Calu3 (cell line): Measurements from ENCODE around the genes ASTN2, MEGF9 and CNTRL.

DNA sequence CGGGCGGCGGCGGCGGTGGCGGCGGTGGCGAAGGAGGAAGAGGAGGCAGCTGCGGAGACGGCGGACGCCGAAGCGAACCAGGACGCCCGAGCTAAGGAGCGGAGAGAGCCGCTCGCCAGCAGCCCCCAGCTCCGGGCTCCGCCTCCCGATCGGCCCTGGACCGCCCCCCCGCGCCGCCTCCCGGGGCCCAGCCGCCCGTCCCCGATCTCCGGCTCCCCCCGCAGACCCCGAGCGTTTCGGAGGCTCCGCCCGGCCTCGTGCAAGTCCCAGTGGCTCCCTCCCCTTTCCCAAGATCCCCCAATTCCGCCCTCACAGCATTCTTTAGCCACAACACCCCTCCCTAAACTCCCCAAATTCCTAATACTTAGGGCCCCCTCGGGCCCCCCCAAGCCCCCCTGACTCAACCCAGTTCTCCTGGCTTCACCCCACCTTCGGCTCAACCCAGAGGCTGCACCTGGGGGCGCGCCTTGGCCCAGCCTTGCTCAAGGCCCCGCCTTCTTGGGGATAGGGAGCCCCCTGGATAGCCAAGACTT lies at the start of gene ASTN2:
ASTN2 (minus strand) TSS at position 97 of the 533 bp plus-strand sequence.
- PRO-cap: no peak

GRCh38 chr9:117516514-117517332 lies 101.9 kb upstream of the ASTN2 start:
- PRO-cap: no peak

DNA sequence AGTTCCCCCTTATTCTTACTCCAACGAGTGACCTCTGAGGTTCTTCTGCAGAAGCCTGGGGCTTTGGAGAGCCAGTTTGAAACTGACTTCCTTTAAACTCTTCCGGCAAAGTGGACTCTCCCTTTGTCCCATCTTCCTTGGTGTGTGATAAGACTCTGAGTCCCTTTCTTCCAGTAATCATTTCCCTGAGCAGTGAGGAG lies 137.6 kb upstream of the ASTN2 start:
- PRO-cap: no peak

- PRO-cap: no peak
These were observed 61.7 kb upstream of the TLR4 start for GRCh38 chr9:117642540-117642948.

DNA sequence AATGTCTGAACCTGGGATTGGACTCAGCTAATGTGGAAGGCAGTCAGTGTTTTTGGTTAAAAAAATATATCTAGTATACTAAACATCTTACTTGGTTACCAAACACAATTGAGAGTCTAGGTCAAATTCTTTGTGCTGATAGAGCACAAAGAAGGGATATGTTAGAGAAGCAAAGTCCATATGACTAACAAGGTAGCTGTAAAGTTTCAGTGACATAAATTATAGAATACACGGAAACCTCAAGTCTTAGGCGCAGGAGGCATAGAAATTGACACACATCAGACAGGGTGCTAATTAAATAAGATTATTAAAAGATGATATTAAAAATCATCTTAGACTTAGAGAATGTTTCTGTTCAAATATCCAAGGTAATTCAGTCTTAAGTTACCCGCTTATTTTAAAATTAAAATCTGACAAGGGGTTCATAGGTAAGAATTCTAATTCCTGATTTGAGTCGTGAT lies 718.4 kb downstream of the TLR4 start:
- PRO-cap: no peak

DNA sequence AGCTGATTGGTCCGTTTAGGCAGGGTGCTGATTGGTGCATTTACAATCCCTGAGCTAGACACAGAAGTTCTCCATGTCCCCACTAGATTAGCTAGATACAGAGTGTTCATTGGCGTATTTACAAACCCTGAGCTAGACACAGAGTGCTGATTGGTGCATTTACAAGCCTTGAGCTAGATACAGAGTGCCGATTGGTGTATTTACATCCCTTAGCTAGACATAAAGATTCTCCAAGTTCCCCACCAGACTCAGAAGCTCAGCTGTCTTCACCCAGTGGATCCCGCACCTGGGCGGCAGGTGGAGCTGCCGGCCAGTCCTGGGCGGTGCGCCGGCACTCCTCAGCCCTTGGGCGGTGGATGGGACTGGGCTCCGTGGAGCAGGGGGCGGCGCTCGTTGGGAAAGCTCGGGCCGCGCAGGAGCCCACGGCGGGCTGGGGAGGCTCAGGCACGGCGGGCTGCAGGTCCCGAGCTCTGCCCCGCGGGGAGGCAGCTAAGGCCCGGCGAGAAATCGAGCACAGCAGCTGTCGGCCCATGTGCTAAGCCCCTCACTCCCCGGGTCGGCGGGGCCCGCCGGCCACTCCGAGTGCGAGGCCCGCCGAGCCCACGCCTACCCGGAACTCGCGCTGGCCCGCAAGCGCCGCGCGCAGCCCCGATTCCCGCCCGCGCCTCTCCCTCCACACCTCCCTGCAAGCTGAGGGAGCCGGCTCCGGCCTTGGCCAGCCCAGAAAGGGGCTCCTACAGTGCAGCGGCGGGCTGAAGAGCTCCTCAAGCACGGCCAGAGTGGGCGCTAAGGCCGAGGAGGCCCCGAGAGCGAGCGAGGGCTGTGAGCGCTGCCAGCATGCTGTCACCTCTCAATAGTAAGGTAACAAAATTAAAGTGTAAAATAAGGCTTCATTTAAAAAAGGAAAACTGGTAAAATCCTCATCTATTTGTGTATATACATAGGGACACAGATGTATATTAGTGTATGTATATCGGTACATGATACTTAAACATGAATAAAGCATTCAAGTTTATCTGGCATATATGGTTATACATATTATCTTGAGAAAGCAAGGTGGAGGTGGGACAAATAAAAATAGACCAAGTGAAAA lies 560.0 kb downstream of the BRINP1 start:
- PRO-cap: no peak

DNA sequence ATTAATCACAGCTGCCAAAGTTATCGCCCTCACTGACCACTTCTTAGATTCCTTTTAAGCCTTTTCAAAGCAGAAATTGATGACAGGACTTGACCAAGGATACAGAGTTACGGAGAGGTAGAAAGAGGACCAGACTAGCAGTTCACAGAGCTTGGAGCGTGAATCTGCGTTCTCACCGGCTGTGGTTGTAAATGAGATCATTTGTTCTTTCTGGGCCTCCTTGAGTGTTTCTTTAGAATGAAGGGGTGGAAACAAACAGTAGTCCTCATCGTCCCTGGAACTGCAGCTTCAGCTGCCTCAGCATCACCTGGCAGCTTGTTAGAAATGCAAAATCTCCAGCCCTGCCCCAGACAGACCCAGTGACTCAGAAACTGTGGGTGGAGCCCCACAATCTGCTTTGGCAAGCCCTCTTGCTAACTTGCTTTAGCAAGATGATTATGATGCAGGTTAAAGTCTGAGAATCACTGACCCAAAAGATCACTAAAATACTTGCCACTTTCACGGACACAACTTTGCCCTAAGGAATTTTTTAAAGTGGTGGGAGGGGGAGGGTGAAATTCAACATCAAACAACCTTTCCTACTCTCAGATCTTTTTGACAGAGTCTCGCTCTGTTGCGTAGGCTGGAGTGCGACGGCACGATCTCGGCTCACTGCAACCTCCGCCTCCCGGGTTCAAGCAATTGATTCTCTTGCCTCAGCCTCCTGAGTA lies 86.1 kb downstream of the BRINP1 start:
- PRO-cap: no peak

GRCh38 chr9:119963679-119964322 lies 594.6 kb upstream of the BRINP1 start:
- PRO-cap: unidirectional peak, minus-strand start at chr9:119963946

DNA sequence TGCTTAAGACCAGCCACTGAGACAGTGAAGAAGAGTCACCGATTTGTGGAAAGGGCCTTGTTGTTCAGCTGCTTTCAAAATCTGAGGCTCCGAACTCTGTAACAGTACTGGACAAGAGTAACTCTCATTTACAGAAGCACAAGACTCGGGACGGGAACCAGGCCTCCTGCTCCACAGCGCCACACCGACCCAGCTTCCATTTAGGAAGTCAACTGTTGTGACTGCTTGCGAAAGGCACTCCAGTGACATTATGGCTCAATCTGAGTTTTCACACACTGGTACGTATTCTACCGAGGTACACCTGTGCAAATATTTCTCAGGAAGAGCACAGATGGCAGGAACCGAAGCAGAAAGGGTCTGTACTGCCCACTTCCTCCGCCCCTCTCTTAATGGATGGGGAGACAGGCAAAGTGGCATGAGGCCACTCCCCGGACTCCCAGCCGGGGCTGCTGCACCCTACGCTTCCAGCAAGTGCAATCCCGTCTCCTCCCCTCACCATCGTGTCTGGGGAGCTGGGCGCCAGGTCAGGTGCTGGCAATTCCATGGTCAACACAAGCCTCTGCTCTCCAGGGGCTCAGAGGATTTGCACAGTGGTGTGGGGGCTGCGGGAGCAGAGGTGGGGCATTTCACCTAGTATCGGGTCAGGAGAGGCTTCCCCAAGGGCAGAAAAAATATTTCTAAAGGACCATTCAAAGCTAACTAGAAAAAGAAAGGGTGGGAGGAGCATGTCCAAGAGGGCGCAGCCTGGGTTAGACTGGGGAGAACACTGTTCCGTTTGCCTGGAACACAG lies 192.1 kb downstream of the CDK5RAP2 start:
- PRO-cap: no peak

- PRO-cap: no peak
These were observed 115.0 kb downstream of the CDK5RAP2 start for GRCh38 chr9:120464947-120465467.

GRCh38 chr9:120487109-120487851 lies 92.7 kb downstream of the CDK5RAP2 start:
- PRO-cap: no peak

GRCh38 chr9:120714141-120715111 lies at the start of gene MEGF9:
Gene MEGF9, minus strand, starts transcription at chr9:120714470.
- PRO-cap: bidirectional peak, plus-strand start at chr9:120714732, minus-strand start at chr9:120714470

- PRO-cap: unidirectional peak, minus-strand start at chr9:120868622
These were observed 8.7 kb downstream of the PHF19 start for GRCh38 chr9:120867984-120868940.

GRCh38 chr9:120929248-120929458 lies 2.6 kb upstream of the TRAF1 start:
- PRO-cap: no peak

DNA sequence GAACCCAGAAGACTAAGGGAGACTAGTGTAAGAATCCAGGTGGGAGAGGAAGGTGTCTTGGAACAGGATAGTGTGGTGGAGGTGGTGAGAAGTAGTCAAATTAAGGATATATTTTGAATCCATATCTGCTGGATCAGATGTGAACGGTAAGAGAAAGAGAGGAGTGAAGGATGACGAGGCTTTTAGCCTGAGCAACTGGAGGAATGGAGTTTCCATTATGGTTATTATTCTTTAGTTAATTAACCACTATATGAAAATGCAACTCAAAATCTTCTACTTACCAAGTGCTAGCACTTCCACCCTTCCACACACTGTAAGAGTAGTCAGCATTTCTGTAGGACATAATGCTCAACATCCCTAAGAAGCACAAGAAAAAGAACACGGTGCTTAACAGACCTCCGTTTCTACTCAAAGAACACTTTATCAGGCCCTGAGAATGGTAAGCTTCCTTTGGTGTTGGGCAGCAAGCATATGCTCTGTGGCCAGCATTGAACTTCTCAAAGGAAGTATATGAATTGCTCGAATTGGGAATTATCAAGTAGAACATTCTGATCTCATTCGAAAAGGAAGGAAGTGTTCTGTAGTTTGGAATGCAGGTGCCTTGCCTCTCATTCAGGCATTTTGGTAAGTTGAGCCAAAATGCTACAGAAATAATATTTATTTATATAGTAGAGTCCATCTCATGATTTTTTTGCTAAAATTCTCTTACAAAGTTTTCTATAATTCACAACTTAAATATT lies 61.1 kb downstream of the C5 start:
- PRO-cap: no peak

DNA sequence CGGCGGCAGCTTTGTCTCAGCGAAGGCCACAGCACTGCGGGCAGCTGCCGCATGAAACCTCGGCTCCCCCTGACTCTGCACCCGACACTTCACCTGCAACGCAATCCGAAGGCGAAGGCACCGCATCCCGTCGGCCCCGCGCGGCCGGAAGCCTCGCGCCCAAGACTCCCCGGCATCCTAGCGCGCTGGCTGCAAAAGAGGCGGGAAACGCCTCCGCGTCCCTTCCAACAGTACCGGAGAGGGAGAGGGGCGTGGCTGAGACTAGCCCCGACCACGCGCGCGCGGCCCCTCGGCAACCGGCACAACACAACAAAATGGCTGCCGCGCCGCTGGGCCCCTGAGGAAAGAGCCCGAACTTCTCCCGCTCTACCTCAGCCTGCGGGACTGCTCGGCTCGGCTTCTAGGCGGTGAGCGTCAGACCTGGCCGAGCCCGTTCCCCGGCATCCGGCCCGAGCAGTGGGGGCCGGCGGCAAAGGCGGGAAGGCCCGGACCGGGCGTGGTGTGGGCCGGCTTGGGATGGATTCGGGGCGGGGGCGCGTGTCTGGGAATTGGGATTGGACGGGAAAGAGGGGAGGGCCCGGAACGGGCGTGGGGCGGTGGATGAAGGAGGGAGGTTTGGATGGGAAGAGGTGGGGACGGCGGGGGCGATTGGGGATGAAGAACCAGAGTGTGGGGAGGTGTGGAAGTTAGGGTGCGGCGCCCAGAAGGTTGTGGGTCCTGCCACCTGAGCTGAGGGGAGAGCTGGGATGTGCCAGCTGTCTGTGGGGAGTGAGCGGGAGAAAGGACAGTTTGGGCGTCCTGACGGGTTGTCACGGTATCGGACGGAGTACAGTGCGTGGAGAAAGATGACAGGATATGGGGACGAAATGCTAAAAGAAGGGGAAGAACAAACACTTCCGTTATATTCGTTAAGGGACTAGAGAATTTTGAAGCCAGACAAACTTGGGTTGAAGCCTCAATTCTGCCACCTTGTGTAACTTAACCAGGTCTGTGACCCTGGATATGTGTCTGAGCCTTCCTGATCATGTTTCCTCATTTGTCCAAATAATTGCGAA lies at the start of gene CNTRL:
CNTRL (plus strand) TSS at position 295 of the 1,055 bp plus-strand sequence.
- PRO-cap: bidirectional peak, plus-strand start at position 302 of the sequence, minus-strand start at position 77 of the sequence; bidirectional peak, plus-strand start at position 472 of the sequence, minus-strand start at position 446 of the sequence; bidirectional peak, plus-strand start at position 632 of the sequence, minus-strand start at position 539 of the sequence

DNA sequence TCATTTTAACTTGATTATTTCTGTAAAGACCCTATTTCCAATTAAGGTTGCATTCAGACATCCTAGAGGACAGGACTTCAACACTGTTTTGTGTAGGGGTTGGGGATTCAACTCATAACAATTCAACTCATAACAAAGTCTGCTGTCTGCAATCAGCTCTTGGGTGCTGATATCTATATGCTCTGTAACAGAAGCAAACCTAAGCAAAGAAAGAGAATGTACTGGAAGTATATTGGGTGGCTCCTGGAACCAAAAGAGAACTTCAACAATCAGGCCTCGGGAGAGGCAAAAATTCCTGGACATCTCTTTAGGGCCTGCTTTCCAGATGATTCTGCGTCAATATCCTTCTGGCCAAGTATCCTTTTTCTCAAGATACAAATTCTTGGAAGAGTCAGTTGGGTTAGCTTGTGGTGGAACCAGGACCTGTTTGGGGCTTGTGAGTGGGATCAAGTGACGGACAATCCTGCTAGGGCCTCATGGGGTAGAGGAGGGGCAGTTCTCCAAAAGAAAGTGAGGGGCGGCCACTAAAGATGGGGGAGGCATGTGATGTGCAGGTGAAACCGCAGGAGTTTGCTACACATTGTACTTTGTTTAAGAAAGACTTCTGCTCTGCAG lies 27.6 kb upstream of the GSN start:
- PRO-cap: no peak

- PRO-cap: no peak
These were observed 1.6 kb downstream of the GSN start for GRCh38 chr9:121269371-121270221.

DNA sequence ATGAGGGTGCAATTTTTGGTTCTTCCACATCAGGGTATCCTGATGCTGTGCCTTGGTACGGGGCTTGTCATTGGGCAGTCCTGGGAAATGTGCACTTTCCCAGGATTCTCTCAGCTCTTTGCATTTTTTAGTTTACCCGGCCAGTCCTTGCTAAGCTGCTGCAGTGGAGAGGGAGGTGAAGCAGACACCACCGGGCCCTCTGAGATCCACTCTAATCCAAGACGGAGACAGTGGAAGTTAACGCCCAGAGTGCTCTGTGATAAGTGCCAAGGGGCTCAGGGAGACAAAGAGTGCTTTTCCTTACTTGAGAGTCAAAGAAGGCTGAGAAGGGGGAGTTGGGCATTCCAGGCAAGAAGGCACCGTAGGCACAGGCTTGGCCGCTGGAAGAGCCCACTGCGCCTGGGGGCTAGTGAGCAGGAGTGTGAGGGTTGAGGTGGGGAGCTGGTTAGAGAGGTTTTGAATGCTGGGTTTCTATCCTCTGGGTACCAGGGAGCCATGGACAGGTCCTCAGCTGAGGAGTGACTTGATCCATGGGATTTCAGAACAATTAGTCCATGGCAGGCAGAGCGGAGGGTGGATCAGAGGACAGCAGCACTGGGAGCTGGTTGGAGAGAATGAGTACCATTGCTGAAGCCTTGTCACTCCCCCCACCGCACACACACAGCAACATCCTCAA lies 16.4 kb downstream of the GSN start:
- PRO-cap: no peak

GRCh38 chr9:121288811-121289857 lies 21.2 kb downstream of the GSN start:
- PRO-cap: bidirectional peak, plus-strand start at chr9:121289680, minus-strand start at chr9:121289496